ENCODE measurements around a stretch of chr22.

DNA sequence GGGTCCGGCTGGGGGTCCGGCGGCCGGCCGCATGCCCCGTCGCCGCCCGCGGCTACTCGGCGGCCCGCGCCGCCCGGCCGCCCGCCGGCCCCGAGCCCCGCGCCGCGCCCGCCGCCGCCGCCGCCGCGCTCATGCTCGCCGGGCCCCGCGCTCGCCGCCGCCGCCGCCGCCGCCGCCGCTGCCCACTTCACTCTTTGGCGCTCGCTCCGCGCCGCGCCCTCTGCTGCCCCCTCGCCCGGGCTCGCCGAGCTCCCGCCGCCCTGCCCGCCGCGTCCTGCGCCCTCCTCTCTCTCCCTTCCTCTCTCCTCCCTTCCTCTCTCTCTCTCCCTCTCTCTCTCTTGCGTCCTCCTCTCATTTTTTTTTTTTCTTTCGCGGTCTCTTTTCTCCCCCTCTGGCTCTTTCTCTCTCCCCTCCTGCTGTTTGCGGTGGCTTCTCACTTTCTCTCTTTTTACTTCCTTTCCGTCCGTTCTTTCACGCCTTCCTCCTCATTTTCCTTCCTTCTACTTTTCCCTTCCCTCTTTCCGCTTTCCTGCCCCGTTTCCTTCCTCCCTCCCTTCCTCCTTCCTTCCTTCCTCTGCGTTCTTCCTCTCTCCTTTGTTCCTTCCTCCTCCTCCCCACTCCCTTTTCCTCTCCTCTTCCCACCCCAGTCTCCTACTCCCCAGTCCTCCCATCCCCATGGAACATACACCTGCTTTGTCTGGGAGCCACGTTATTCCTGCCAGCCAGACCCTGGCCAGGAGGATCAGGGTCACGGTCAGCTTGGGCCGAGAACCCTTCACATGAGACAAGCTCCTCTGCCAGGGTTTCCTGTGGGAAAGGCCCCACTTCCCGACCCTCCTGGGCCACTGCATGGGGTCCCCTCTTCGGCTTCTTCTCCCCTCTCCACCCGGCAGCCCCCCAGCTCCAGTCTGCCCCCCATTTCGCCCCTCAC, 19.3 kb upstream of the SHISAL1 start:
- PRO-cap = unidirectional peak, minus-strand start at position 215 of the sequence
- RAMPAGE, long total RNA, 3 experiments = no peak in any of the 3 experiments

GRCh38 chr22:44360615-44361428, 48.1 kb upstream of the SHISAL1 start:
- PRO-cap = no peak
- RAMPAGE, long total RNA, 3 experiments = no peak in any of the 3 experiments

DNA sequence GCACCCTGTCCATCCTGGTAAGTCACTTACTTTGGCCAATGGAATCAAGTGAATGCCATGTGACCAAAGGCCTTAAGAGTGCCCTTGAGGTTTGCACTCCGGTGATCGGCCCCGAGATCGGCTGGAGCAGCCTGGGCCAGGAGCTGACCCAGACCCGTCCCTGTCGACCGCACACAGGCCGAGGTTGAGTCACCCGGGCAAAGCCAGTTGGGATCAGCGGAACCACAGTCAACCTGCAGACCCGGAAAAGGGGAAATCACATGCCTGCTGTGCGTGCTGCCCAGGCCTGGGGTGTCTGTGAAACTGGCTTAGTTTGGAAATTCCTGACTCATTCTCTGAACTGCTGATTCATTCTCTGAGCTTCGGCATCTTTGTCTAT, 48.8 kb downstream of the RTL6 start:
- PRO-cap = no peak
- RAMPAGE, long total RNA, 3 experiments = no peak in any of the 3 experiments

DNA sequence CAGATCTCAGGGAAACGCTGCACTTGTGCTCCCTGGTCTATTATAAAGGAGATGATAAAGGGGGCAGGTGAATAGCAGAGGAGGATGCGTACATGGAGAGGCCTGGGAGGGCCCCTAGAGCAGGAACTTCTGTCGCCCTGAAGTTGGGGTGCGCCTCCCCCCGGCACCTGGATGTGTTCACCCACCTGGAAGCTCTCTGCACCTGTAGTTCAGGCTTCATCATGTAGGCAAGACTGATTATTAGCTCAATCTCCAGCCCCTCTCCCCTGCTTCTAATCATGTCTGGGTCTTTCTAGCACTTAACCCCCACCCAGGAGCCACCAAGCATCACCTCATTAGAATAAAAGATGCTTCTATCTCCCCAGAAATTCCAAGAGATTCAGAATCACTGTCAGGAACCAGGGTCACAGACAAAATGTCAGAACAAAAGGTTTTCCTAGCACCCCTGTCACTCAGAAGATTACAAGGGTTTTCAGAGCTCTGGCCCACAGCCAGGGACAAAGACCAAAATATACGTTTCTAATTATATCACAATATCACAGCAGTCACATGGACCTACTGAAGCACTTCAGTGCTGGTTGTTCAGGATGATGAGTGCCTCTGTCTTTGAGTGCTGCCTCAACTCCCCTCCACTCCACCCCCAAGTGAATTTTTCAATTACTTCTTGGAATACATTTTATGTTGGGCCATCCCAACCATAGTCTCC, 21.7 kb upstream of the RTL6 start:
- PRO-cap = no peak
- RAMPAGE, long total RNA, 3 experiments = no peak in any of the 3 experiments

GRCh38 chr22:44595655-44596649, 97.9 kb upstream of the RTL6 start:
- PRO-cap = no peak
- RAMPAGE, long total RNA, 3 experiments = no peak in any of the 3 experiments

GRCh38 chr22:44603640-44604398, 98.2 kb upstream of the PRR5 start:
- PRO-cap = no peak
- RAMPAGE, long total RNA, 3 experiments = no peak in any of the 3 experiments

GRCh38 chr22:44930212-44930673, 79.6 kb downstream of the PHF21B start:
- PRO-cap = no peak
- RAMPAGE, long total RNA, 3 experiments = no peak in any of the 3 experiments

GRCh38 chr22:44994877-44995448, 14.8 kb downstream of the PHF21B start:
- PRO-cap = no peak
- RAMPAGE, long total RNA, 3 experiments = no peak in any of the 3 experiments

DNA sequence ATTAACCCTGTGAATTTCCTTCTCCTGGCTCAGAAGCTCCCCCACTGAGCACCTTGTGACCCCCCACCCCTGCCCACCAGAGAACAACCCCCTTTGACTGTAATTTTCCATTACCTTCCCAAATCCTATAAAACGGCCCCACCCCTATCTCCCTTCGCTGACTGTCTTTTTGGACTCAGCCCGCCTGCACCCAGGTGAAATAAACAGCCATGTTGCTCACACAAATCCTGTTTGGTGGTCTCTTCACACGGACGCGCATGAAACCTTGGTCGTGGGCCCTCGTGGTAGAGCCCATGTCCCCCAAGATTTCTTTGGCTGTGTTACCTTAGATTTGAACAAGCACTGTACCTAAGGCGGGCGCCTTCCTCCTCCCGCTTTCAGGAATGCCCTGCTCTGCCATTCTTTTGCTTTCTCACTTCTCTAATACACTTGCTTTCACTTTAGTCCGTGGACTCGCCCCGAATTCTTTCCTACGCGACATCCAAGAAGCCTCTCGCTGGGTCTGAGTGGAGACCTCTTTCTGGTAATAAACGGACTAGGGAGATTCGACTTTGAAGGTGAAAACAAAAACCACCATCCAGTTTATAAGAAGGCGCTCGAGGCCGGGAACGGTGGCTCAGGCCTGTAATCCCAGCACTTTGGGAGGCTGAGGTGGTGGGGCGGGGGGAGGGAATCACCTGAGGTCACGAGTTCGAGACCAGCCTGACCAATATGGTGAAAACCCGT, 1.3 kb upstream of the NUP50 start:
- PRO-cap = no peak
- RAMPAGE, long total RNA, 3 experiments = no peak in any of the 3 experiments

DNA sequence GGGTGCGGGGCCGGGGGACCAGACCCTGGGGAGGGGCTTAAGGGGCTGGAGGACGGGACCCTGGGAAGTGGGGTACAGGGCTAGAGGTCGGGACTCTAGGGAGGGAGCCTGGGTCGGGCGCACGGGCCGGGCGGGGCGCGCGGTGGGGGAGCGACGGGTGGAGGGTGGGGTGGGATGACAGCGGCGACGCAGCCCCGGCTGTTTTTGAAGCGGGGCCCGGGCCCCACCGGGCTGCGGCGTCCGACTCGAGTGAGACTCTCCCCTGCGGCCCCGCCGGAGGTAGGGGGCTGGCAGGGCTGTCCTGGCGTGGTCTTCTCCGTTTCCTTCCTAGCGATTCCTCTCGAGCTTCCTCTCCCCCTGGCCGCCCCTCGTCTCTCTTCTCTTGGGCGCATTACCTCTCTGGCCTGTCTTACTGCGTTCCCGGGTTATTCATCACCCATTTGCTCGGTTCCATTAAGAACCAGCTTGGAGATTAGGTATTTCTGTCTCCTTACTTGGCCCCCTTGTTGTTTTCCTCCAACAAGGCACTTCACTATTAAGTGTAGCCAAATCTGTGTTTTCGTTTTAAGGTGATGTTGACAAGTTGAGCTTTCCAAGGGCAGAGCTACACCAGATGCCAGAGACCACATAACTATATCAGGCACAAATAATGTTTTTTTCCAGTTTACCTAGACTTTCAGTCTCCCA, 898 bp downstream of the NUP50 start:
- PRO-cap = no peak
- RAMPAGE, long total RNA, 3 experiments = no peak in any of the 3 experiments

GRCh38 chr22:45185736-45186573, 22.2 kb downstream of the NUP50 start:
- PRO-cap = no peak
- RAMPAGE, long total RNA, 3 experiments = no peak in any of the 3 experiments

- PRO-cap = no peak
- RAMPAGE, long total RNA, 3 experiments = no peak in any of the 3 experiments
Measured at GRCh38 chr22:45272555-45272754, 12.3 kb upstream of the UPK3A start.

DNA sequence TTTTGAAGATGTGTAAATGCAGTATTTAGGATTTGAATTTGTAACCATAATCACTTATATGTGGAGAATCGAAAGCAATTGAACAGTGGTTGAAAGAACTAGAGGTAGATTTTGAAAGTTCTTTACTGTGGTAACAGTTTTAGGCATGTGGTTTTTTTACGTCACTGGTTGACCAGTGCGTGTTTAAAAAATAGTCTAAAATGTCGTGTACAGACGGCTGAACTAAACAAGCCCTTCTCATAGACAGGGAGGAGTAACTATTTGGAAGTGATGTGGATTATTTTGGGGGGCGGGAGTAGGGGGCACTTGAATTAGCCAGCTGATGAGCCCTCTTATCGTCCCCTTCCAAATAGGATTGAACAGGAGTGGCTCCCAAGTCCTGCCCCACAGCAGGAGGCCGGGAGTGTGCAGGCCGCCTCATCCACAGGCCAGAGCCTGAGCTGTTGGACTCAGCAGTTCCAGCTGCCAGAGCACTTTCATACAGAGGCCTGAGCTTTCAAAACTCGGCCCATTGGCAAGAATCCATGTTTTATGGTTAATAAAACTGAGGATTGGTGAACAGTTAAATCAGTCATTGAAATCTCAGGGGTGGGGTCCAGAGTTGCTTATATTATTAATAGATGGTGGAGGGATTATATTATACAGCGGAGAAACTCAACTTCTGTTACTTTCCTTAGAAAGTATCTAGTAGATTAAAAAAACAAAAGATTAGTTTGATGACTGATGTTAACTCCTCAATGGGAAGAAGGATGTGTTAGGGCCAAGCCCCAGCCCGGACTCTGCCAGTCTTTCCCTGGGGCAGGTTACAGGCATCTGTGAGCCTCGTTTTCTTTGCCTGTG, 9.6 kb downstream of the FAM118A start:
- PRO-cap = no peak
- RAMPAGE, long total RNA, 3 experiments = no peak in any of the 3 experiments

DNA sequence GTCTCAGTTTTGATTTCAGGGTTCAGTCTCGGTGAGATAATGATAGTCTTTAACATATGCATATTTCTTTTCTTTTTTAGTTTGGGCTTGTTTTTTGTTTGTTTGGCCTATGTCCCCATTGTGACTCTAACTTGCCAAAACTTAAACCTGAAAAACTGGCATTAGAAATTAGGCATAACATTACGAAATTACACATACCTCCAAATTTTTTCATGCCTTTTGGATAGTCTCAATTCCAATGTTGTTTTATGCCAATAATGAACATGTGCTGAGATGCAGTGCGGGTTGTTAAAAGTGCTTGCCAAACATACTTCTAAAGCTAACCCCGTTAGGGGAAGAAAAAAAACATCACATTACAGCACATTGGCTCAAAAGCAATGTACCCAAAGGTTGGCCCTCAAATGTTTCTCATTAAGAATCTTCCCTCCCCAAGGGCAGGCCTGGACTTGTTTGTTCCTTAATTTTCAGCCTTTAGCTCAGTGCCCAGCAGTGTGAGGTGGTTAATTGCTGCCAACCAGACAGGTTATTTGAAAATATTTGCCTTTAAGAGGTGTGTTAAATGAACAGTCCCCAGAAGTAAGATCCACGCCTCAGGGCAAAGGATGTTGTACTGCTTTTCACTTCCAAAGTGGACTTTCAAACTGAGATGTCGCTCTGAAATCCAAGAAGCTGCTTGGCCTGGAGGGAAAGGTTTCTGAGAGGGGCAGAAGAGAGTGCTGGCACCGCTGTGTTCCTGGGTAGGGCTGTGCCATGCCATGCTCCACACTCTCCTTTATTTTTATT, 33.0 kb upstream of the FBLN1 start:
- PRO-cap = no peak
- RAMPAGE, long total RNA, 3 experiments = no peak in any of the 3 experiments

GRCh38 chr22:45546897-45547484, 44.3 kb downstream of the FBLN1 start:
- PRO-cap = no peak
- RAMPAGE, long total RNA, 3 experiments = no peak in any of the 3 experiments

GRCh38 chr22:45866072-45866847, 110.7 kb downstream of the WNT7B start:
- PRO-cap = no peak
- RAMPAGE, long total RNA, 3 experiments = no peak in any of the 3 experiments

- PRO-cap = no peak
- RAMPAGE, long total RNA, 3 experiments = no peak in any of the 3 experiments
Measured at GRCh38 chr22:45955093-45955489, 21.9 kb downstream of the WNT7B start.

DNA sequence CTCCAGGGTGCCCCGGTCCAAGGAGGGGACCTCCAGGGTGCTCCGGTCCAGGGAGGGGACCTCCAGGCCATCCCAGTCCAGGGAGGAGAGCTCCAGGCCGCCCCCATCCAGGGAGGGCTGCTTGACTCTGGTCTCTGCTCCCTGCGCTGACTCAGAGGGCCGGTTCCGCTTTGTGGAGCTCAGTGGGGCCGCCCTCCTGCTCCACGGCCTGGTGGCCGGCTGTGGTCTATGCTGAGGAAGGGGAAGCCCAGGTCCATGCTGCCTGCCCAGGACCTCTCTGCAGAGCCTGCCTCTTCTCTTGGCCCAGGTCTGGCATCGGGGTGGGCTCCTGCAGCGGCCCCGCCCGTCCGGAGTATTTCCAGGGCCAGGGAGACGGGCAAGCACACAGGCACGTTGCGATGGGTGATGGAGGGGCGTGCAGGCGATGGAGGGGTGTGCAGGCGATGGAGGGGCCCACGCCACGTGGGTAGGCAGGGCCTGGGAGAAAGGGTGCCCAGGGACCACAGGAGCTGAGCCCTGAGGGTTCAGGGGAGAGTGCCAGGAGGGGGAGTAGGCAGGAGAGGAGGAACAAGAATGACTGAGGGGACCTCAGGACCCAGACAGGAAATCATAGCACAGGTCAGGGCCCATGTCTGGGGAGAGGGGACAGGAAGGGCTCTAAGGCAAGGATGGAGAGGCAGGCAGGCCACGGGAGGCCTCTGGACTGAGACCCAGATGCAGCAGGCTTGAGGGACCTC, 19.7 kb upstream of the WNT7B start:
- PRO-cap = unidirectional peak, minus-strand start at position 152 of the sequence
- RAMPAGE, long total RNA, 3 experiments = no peak in any of the 3 experiments

DNA sequence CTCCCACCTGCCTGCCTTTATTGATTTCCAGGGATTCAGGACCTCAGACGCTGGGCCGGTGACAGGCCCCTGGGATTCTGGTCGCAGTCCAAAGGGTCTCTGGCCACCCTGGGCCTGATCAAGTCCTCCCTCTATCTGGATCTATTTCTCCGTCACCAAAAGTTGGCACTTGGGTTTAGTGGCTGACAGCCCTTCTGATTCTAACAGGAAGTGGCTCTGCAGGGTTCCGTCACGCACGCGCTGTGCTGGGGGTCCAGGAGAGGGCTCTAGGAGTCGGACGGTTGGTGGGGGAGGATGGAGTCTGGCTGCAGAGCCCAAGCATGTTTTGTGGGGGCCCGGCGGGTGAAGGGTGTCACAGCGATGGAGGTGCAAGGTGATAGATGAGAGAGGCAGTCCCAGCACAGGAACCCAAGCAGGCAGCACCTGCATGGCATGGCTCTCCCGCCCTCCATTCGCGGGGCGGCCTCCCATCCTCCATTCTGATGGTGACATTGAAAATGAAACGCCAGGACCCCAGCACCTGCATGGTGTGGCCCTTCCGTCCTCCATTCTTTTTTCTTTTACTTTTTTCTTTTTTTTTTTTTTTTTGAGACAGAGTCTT, 27.6 kb upstream of the WNT7B start:
- PRO-cap = no peak
- RAMPAGE, long total RNA, 3 experiments = no peak in any of the 3 experiments

- PRO-cap = no peak
- RAMPAGE, long total RNA, 3 experiments = no peak in any of the 3 experiments
Measured at GRCh38 chr22:46006138-46006382, 29.1 kb upstream of the WNT7B start.